PC-3 (cell line): ENCODE measurements around the gene HCRTR1.

DNA sequence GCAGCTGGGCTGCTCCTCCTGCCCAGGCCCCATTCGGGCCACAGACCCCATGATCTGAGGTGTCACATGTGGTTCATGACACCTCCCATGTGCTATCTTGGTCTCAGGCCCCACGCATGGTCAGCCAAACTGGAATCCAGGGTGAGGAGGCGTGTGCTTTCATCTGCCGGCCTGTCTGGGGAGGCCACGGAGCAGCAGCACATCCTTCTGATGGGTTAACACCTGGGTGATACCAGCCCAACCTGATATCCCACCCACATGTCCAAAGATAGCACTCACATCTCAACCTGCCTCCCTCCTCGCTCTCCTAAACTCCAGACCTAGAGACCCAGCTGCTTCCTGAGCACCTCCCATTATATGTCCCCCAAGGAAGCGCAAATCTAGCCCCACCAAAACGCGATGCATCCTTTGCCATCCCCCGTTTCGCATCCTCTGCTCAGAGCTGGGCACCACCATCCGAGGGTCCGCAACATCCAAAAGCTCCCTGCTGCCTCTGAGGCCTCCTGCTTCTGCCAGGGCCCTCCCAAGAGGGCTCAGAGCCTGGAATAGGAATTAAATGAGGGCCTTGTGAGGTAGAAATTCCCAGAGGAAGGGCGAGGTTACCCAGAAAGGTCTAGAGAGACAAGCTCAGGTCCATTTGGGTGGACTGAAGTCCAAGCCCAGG is 6.1 kb upstream of the MATN1 start:
- RAMPAGE, long total RNA: no peak

DNA sequence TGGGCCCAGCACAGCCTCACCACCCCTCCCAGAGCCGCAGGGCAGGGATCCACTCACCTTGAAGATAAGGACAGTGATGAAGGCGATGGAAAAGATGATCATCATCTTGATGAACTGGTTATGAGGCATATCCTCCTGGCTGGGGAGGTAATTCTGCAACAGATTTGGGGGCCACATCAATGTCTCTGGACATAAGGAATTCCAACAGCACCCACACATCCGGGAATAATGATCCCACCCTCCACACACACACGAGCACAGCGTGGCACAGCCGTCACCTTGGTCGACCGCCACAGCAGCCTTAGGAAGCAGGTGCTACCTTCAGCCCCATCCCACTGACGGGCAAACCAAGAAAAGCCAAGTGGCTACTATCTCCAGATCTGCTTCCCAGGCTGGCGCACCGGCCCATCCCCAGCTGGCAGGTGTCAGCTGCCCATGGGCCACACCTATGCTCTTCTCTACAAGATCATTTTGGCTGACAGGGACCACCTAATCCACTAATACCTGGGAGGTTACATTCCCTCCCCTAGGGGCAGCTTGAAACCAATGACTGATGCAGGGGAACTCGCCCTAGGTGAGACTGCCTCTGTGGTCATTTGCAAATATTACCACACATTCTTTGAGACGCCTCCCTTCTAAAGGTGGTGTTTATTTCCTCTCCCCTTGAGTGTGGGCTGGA is 14.3 kb upstream of the MATN1 start:
- RAMPAGE, long total RNA: no peak

GRCh38 chr1:30738789-30739114 is 15.4 kb upstream of the MATN1 start:
- RAMPAGE, long total RNA: no peak

GRCh38 chr1:30741409-30741966 is 16.1 kb downstream of the LAPTM5 start:
- RAMPAGE, long total RNA: no peak

DNA sequence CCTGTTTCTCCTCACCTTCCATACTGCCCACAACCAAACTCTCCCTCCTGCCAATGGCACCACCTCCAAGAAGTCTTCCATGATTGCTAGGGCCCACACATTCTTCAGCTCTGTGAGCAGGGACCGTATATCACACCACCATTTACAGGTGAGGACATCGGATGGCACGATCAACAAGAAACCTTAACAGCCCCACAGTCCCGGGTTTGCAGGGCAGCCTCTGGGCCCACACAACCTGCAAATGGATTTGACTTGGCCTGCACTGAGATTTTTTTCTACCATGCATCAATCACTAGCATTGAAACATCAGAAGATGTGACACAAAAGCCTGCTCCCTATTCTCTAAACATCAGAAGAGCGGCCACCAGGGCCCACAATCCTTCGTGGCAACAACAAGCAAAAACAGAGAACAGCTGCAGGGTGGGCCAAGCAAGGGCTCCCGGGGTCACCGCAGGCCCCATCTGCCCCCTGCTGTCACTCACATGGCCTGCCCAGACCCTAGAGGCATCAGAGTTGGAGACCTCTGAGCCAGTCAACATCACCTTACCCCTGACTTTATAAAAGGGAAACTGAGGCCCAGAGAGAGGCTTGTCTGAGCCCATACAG is 2.0 kb downstream of the LAPTM5 start:
- RAMPAGE, long total RNA: no peak

- RAMPAGE, long total RNA: no peak
Measured at GRCh38 chr1:30756096-30756533, 1.5 kb downstream of the LAPTM5 start.

- RAMPAGE, long total RNA: no peak
Measured at GRCh38 chr1:30762382-30763065, 5.0 kb upstream of the LAPTM5 start.

GRCh38 chr1:30823063-30823550 is 65.5 kb upstream of the LAPTM5 start:
- RAMPAGE, long total RNA: no peak

- RAMPAGE, long total RNA: no peak
Measured at GRCh38 chr1:30877379-30878215, 31.0 kb downstream of the SDC3 start.

DNA sequence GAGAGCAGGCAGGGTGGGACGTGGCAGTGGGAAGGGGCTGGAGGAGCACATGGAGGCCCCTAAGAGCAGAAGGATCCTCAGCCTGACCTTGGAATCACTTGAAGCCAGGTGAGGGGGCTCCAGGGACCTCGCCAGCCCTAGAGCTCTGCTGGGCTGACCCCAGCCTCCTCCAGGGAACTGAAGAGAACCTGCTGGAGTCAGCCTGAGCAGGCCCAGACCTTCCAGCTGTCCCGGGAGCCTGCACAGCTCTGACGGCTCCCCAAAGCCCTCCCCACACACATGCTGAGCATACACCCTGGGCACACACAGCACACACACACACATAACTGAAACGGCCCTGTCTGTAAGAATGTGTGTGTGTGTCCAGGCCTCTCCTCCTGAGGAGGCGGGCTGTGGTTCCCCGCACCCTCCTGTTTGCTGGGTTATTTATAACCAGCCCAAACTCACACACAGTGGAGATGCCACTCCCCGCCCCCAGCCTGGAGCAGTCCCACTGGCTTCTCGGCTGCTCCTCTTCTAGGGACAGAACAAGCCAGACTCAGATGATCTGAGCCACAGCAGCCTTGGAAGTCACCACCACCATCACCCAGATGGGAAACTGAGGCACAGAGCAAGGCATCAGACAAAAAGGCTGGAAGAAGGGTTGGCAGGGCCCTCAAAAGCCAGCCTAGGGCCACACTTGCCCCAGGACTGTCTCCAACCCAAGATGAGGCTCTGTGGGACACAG is 20.1 kb downstream of the SDC3 start:
- RAMPAGE, long total RNA: no peak

DNA sequence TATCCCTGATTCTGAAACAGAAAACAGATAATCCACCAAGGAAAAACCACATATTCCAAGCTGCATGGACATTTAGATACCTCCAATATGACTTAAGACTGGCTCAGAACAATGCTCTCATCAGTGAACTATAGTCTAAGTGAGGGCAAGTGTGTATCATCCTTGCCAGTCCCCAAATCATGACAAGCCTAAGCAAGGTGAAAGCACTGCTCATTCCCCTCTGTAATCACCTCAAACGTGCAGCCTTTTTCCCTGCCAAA is 59.4 kb upstream of the SDC3 start:
- RAMPAGE, long total RNA: no peak

GRCh38 chr1:30994901-30995450 is 70.5 kb downstream of the PUM1 start:
- RAMPAGE, long total RNA: no peak

GRCh38 chr1:31059085-31059972 is 6.2 kb downstream of the PUM1 start:
- RAMPAGE, long total RNA: no peak

DNA sequence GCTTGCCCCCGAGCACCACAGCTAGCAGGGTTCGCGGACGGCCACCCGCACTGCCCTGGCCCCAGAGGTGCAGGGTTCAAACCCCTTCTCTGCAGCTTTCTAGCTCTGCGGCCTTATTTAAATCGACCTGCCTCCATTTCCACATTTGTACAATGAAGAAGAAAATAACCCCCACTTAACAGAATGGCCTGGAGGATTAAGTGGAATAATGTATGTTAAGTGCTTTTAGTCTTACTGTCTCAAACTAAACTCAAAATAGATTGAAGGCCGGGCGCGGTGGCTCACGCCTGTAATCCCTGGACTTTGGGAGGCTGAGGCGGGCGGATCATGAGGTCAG is 503 bp upstream of the PUM1 start:
- RAMPAGE, long total RNA: no peak

GRCh38 chr1:31170558-31171403 is 68.9 kb downstream of the NKAIN1 start:
- RAMPAGE, long total RNA: no peak

DNA sequence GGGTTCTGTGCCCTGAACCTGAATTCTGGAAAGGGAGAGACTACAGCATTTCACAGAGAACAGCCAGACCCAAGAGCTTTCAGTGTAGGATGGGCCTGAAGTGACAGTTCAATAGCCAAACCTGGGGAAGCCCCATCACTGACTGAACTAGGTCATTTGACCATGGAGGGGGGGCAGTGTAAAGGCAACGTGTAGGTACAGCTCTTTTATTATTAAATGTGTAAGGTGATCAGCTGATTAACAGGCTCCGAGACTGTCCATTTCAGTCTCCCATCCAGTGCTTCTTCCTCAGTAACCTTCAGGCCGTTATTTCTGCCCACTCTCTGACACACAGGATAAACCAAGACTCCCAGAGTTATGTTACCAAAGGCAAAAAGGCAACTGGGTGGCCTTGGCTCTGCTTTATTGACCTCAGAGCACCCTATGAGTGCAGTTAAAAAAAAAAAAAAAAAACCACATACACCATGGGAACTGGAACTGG is 7.6 kb downstream of the FABP3 start:
- RAMPAGE, long total RNA: no peak

- RAMPAGE, long total RNA: no peak
Measured at GRCh38 chr1:31413661-31414457, 846 bp downstream of the SERINC2 start.

DNA sequence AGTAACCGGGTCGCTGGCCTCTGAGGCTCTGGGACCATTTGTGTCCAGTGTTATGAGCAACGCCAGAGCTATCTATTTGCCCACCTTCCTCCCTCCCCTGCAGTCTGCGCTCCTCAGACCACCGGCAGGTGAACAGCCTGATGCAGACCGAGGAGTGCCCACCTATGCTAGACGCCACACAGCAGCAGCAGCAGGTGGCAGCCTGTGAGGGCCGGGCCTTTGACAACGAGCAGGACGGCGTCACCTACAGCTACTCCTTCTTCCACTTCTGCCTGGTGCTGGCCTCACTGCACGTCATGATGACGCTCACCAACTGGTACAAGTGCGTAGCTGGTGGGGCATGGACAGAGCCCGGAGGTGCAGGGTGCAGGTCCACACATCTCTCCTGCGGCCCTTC is 19.8 kb downstream of the SERINC2 start:
- RAMPAGE, long total RNA: no peak

DNA sequence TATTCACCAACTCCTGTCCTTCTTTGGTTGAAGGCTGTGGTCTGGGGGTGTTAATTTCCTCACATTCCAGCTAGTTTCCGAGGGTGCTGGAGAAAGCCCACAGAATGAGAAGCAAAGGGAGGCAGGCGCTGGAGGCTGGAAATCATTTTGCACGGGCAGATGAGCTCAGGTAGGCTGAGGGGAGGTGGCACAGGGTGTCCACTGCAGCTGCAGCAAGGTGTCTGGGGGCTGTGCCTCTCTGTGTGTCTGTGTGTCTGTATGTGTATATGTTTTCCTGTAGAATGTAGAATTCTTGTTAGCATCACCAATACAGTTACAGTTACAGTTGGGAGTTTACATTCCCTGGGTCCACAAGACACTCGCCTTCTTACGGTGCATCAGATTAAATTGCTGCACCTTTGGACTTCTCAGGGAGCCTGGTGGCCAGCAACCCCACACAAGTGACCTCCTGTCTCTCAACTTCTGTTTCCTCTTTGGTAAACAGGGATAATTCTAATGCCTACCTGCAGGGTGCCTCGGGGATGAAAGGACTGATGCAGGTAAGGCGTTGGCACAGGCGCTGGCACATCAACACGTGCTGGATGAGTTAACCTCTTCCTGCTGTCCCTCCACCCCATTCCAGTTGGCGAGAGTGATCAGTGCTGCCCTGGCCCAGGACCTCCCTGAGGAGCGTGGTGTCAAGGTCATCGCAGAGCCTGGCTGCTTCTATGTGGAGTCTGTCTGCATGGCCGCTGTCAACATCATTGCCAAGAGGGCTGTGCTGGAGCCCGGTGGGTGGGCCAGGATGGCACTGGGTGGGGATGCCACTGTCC is 69.3 kb upstream of the TINAGL1 start:
- RAMPAGE, long total RNA: no peak

DNA sequence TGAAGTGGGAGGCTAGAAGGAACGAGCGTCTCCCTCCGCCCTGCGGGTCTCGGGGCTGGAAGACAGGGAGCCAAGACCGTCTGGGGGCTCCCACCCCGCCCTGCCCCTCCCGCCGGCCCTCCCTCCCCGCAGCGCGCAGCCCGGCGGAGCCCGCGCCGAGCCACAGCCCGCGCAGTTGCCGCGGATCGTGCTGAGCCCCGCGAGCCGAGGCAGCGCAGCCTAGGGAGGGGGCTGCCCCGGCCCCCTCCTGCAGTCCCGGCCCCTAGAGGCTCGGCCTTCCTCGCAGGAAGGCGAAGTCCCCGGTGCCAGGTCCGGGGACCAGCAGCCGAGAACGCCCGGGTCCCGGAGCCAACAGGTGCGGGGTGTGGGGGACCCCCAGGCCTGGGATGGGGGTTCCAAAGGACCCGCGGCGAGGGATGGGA is at the start of gene HCRTR1:
Gene HCRTR1, plus strand, starts transcription at position 163 of the 422 bp plus-strand sequence.
- RAMPAGE, long total RNA: no peak